Glomerular endothelial cell (primary cell): ENCODE results near the gene GYG1.

- RAMPAGE, long total RNA = no peak
Measured at GRCh38 chr3:147418521-147419576, 9.7 kb downstream of the ZIC1 start.

- RAMPAGE, long total RNA = no peak
Measured at GRCh38 chr3:148991121-148991684, at the start of gene GYG1. TSS of gene GYG1 (plus strand) at chr3:148991540.

DNA sequence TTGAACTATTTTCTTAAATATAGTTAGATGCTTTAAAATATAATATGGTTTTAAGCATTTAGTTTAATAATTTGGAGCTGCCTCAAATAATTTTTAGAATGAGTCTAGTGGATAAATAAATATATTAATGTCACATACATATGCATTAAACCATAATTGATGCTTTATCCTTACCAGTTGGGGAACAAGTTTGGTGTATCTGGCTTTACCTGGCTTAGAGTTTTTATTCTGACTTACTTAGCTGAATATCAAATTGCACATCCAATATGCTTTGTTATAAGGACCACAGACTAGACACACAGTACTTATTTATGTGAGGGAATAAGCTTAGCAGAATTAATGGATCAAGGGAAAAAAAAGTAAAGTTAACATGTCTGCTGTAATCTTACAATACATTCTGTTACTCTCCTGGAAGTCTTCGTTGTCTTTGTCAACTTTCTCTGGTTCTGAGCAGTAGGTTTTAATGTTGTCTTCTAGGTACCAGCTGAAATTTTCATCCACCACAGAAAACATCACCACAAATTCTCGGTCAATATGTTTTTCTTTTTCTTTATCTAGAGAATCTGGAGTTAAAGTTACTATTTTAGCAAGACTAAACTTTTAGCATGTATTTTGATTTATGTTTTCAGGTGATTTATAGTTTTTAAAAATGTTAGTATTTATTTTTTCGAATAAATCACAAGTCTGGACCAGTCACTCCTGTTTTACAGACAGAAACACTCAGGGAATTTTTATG, 12.6 kb downstream of the CP start:
- RAMPAGE, long total RNA = no peak

DNA sequence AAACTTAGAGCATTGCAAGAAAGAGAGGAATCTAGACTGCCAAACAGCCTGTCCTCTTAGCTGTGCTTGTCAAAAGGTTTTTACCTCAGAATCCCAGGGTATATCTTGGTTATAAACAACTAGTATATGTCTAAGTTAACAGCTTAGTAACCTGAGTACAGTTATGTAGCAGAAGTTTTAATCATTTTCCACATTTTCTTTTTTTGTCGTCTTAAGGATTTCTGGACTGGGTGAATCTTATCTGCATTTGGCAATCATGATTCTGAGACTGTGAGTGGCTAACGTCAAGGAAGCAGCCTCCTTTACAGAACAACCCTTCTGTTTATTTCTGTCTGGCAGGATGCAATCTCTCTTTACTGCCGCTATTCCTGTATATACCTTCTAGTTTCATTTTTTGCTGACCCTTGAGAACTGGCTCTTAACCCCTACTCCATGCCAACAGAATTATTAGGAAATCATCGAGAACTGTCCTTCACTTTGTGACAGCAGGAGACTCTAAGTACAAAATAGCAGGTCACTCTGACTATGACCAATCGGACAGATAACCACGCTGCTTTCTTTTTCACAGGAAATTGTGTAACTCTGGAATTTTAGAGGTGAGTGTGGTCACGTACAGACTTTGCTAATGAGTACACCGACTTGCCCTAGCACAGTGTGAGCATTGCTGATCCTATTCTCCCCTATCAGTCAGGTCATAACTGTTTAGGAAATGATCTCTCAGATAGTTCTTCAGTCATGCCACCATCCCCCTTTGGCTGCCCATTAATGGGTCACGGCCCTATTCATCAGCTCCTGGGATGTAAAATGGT, 3.4 kb upstream of the CP start:
- RAMPAGE, long total RNA = no peak

DNA sequence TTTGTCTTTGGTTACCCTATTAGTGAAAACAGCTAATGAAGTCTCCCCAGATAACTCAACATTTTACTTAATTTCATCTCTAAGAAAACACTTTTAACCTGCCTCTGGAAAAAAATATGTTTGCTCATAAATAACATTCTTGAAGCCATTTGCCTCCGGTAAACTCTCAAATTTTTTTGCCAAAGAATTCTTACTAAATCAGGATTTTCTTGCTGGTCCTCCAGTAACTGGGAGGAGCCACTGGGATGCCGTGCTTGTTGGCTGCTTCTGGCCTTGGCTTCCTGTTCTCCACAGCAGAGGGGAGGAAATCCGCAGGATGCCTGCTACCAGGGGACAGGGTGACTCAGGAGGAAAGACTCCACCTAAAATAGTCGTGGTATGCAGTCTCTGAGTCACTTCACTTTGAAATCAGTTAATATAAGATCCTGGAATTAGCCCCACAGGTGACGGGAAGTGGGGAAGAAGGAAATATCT, 6.4 kb upstream of the TM4SF18 start:
- RAMPAGE, long total RNA = no peak

GRCh38 chr3:149370754-149372071, 6.2 kb downstream of the TM4SF1 start:
- RAMPAGE, long total RNA = no peak

DNA sequence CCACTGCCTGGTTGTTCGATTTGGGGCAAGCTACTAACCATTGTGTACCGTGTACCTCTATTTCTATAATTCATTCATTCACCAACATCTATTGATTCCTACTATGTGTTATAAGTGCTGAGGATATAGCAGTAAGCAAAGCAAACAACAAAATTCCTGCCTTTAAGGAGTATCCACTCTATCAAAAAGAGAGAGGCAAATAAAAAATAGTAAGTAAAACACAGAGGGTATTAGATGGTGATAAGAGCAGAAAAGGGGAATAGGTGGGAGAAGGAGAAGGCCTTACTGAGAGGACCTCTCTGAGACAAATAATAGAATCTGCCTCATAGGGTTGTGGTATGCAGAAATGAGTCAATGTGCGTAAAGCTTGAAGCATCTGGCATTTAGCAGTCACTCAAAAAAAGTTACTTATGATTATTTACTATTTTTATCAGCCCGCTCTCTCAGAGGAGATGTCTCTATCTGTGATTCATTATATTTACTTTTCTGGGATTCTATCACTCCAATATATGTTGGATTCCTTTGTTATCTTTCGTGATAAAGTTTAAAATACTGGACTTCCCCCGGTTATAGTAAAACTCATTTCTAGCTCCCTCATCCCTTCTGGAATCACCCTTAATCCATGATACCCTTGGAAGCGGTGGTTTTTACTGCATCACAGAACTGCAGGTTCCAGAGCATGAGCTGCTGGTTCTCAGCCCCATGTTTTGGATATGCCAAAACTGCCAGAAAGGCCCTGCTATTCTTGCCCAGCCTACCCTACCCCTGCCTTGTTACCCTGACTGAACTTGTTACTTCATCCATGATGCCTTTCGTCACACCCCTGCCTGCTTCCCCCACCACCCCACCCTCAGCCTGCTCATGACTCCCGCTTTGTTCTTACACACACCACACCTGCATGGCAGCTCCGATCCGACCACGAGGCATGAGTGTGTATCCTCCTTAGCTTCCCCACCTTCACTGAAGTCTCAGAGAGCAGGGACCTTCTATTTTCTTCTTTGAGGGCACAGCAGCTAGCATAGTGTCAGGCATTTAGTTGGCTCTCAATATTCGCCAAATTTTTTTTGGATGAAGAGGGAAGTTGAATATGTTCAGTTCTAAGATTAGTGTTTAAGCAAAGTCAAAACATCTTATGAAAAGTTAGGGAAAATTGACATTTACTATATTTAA, 4.8 kb upstream of the TM4SF1 start:
- RAMPAGE, long total RNA = no peak

DNA sequence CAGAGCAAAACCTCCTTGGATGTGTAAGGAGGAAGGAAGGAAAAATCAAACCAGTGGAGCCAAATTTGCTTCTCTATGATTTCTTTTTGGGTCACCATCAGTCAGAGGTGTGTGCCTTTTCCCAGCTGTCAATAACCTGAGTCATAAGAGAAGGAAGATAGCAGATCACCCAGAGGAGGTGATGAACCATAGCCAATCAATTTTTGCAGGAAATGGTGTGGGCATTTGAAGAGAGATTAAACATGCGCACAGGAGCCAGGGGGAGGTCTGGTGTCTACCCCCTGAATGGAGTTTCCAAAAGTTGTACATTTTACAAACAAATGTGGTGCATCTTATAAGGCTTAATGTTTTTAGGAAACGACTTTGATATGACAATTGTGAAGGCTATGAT, 27.2 kb upstream of the TM4SF1 start:
- RAMPAGE, long total RNA = no peak

DNA sequence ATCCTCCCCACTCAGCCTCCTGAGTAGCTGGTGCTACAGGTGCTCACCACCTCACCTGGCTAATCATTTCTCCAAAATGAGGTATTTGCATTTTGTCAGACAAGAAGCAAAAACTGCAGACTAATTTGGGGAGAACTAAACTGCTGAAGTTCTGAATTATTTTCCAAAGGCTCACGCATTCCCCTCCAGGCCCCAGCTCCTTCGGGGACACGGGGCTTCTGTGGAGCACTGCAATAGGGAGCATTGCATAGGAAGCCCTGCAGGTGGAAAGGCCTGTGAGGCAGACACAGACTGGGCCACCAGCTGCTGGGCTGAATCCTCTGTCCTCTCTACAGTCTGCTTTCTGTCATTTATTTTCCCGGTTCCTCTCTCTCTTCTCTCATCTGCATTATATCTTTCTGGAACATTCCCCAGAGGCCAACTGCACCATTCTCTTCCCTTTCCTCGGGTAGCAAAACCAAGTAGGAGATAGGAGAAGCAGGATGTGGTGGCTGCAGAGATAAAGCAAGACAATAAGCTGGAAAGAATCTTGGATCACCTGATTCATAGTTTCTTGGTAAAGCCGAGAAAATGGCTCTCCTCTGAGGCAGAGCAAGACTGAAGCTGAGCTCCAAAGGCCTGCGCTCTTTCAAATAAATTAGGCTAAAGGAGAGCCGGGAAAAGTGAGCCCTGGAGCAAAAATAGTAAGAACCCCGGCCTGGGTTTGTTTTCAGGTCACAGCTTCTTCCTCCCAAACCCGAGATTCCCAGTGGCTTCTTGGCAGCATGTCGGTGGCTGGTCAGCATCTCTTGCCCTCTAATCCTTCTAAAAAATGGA, 5.2 kb downstream of the TM4SF4 start:
- RAMPAGE, long total RNA = no peak

DNA sequence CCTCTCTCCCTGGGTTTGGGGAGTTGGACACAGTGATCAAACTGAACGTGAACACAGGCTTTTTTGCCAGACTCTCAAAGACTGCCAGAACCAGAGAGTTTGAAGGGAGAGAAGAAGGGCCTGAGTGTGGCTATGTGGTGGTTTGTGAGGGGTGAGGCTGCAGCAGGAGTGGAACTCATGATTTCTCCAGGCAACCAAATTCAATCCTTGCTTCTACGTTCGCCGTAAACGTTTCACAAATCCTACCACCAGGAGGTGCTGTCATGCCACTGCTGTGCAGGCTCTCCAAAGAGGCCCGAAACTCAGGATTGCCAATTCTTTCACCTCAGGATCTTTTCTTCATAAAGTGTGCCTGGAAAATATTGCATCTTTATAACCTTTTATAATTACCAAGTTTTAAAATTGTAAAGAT, 19.6 kb downstream of the TM4SF4 start:
- RAMPAGE, long total RNA = no peak

GRCh38 chr3:149553246-149554057, 79.0 kb downstream of the TM4SF4 start:
- RAMPAGE, long total RNA = no peak

- RAMPAGE, long total RNA = no peak
Measured at GRCh38 chr3:149703405-149704030, 45.7 kb upstream of the WWTR1 start.

DNA sequence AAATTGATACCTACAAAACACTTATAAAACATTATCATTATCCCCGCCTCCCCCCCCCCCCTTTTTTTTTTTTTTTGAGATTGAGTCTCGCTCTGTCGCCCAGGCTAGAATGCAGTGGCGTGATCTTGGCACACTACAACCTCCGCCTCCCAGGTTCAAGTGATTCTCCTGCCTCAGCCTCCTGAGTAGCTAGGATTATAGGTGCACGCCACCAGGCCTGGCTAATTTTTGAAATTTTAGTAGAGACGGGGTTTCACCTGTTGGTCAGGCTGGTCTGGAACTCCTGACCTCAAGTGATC, 41.8 kb downstream of the COMMD2 start:
- RAMPAGE, long total RNA = no peak

DNA sequence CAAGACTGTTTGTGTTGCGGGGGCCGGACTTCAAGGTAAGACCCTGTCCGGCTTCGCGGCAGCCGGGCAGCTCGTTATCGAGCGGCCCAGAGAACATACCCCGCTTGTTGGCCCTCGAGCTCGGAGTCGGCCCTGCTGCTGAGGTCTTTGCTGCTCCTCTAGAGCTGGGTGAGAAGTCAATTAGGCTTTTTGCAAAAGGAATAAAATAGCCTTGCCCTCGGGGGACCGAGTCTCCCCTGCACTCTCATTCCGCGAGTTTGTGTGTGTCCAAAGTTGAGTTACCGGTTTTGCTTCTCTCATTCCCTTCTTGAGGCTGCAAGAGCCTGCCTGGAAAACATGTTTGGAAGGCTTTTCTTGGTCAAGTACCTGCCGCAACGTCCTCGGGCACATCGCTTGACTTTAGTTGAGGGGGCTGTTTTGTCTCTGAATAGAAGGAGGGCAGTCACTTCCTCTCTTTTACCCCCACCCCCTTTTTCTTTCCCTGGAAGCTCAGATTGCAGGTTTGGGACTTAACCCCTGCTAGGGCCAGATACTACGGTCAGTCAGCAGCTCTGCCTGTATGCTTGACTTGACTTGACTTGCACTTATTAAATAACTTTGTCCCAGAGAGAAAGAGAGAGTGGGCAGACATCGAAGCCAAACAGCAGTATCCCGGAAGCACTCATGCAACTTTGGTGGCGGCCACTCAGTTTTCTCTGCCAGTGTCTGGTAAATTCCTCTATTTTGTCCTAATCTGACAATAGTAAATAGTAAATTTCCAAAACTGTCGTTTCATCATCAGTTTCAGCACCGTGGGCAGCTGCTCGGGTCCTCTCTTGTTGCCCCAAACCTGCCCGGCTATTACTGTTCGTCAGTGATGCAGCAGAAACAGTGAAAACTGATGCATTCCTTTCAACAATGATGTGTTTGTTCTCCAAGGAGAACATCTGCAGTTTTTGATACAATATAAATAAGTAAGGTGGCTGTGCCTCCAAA, 591 bp downstream of the RNF13 start:
- RAMPAGE, long total RNA = no peak

GRCh38 chr3:150038786-150039047, 68.0 kb upstream of the PFN2 start:
- RAMPAGE, long total RNA = no peak

DNA sequence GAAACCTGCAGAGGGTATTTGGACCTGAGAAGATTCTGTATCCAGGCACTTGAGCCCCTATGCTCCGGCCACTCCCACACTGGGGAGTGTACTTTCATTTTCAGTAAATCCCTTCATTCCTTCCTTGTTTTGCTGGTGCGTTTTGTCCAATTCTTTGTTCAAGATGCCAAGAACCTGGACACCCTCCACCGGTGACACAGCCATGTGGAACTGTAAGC, 68.3 kb upstream of the PFN2 start:
- RAMPAGE, long total RNA = no peak

- RAMPAGE, long total RNA = no peak
Measured at GRCh38 chr3:150255219-150255983, 152.7 kb upstream of the TSC22D2 start.

- RAMPAGE, long total RNA = no peak
Measured at GRCh38 chr3:150349522-150350139, 58.5 kb upstream of the TSC22D2 start.

DNA sequence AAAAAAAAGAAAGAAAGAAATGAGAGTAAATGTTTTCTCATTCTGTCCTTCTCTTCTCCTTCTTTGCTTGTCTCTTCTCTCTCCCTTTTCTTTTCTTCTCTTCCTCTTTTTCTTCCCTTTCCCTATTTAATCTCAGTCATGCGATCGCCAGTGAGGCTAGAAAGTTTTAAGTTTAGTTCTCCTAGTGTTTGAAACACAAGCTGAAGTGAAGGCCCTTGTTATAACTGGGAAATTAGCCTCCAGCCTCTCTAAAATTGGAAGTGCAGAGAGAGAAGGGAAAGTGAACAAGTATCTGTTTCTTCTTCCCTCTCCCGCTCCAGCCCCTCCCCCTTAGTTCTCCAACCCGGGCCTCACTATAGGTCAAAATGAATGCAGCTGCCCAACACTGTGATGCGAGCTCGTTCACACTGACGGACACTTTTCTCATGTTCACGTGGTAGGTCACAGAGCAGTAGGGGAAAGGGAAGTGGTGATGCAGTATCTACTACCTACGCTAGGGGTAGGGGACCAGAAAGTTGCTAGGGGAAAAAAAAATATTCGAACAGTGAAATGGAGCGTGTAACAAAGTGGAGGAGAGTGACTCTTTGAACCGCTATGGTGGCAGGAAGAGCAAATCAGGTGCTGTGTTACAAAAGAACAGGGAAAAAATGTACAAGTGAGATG, 23.4 kb upstream of the TSC22D2 start:
- RAMPAGE, long total RNA = no peak

DNA sequence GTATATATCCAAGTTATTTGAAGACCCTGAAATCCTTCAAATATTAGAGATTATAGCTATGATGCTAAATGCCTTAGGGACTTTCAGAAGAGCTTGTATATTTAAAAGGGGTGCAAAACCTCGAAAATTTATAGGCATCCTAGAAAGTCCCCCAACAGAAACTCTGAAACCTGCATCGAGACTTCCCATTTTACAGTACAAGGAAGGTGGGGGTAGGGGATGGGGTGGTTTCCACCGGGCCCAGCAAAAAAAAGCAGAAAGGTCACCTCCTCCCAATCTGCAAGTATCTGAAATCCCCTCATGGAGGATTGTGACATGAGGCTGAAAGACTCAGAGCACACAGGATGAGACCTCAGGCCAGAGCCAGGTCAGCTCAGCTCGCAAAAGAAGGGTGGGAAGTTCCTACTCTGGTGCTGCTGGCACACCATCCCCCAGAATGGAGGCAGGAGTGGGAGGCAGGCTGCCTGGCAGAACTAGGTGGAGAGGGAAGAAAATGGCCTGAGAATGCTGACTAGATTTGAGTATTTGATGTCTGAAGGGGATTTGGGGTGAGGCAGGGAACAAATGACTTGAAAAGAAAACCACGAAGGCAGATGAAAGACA, 22.7 kb upstream of the TSC22D2 start:
- RAMPAGE, long total RNA = no peak